Mammary microvascular endothelial cell (primary cell): ENCODE results near the genes ARL17B, TBKBP1 and MRPL10.

- RAMPAGE, long total RNA, result no peak
Measured at GRCh38 chr17:46064236-46065159, 65.4 kb downstream of the STH start.

GRCh38 chr17:46163595-46164494 is 29.4 kb downstream of the KANSL1 start:
- RAMPAGE, long total RNA, result no peak

GRCh38 chr17:46169563-46169829 is 23.7 kb downstream of the KANSL1 start:
- RAMPAGE, long total RNA, result no peak

DNA sequence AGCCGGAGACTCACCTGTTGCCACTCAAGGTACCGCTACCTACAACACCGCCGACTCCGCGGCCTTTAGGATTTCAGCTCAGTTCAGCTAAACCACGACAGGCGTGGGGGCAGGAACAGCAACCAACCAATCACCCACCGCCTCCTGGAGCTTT is at the start of gene ARL17B:
TSS of gene ARL17B (minus strand) at position 105 of the 154 bp plus-strand sequence.
- RAMPAGE, long total RNA, result no peak

GRCh38 chr17:46361816-46362356 is 320 bp upstream of the ARL17B start:
- RAMPAGE, long total RNA, result no peak

DNA sequence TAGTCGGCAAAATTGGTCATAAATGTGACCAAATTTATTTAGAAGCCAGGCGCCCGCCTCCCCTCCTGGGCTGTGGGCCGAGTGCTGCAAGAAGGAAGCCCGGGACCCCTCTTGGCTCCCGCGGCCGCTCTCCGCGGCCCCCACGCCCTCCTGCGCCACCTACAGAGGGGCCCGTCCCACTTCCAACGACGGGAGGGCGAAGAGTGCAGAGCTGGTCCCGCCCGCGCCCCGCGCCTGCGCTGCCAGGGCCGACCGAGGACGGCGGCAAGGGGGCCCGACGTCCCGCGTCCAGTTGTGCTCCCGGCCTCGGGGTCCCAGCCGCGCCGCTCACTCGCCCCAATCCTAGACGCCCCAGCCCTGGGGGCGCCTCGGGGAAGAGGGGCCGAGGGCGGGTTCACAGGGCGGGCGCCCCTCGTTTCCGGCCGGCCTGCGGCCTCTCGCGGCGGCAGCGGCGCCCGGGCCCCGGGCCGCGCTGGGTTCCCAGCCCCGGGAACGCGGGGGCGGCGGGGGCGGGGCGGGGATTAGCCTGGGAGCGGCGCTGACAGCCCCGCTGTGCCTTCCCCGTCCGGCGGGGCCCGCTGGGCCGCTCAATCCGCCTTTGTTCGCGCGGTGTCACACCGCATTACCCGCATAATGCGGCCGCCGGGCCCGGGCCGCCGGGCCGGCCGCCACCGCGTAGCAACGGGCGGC is 47.3 kb downstream of the WNT3 start:
- RAMPAGE, long total RNA, result no peak

DNA sequence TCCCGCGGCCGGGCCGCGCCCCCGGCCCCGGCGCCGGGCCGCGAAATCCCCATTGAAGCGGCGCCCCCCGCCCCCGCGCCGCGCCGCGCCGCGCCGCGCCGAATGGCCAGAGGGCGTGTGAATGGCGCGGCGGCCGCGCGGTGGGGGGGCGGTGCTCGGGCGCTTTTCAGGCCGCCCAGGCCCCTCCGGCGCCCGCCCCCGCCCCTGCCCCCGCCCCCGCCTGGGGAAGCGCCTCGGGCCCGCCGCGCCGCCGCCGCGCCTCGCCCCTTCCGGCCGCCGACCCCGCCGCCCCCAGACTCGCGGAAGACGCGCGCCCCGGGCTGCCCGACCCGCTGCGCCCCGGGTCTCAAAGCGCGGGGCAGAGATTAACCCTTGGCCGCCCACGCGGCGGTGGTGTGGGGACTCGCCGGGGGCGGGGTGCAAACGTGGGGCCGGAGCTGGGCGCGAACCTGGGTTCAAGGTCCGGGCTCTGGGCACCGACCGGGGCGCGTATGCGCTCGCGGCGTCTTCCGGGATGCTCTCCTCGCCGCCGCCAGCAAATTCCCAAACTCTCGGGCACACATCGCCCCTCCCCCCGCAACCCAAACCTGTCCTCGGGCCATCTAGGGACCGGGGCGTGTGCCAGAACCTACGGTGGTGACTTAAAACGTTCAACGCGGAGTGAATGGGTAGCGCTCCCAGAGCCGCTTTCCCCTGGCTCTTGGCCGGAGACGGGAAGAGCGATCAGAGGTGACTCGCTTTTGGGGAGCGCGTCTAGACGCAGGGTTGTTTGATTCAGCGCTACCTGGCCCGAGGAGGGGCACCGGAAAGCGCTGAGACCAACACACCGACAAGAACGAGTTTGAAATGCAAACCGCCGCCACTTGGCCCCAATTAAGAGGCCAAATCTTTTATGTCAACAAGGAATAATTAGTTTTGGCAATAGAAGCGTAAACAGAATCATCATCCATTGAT is 46.5 kb downstream of the WNT3 start:
- RAMPAGE, long total RNA, result no peak

DNA sequence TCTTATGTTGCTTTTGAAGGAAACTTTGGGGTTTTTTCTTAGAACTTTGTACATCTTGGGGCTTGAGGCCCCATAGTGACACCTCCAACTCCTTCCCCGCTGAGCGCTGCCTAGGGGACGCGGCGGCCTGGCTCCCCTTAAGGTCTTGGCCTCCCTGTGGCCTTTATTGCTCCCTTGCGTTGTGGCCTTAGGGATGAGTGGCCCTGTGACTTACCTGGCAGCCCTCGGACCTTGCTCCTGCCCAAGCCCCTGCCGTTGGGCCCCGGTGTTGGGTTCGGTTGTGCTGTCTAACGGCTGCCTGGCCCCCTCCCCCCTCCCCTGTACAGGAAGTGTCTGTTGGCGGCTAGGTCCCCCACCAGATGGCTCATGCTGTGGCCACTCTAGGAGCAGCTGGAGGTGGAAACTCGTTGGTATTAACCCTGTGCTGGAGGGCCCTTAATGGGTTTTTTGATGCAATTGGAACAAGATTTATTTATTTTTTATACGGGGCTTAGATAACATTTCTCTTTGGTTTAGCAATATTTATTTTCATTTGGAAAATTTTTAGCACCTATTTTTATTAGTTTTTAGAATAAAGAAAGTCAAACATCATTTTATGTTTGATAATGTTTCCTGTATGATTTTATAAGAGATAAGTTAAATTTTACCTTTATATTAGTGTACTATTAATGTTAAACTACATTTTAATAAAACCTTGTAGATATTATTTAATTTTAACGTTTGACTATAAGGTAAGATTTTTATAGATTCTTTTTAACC is 88.3 kb upstream of the RPRML start:
- RAMPAGE, long total RNA, result start-site peak on the minus strand centred at position 305 of the sequence, 46 bp wide, 735 and 157 reads in 2 replicates

DNA sequence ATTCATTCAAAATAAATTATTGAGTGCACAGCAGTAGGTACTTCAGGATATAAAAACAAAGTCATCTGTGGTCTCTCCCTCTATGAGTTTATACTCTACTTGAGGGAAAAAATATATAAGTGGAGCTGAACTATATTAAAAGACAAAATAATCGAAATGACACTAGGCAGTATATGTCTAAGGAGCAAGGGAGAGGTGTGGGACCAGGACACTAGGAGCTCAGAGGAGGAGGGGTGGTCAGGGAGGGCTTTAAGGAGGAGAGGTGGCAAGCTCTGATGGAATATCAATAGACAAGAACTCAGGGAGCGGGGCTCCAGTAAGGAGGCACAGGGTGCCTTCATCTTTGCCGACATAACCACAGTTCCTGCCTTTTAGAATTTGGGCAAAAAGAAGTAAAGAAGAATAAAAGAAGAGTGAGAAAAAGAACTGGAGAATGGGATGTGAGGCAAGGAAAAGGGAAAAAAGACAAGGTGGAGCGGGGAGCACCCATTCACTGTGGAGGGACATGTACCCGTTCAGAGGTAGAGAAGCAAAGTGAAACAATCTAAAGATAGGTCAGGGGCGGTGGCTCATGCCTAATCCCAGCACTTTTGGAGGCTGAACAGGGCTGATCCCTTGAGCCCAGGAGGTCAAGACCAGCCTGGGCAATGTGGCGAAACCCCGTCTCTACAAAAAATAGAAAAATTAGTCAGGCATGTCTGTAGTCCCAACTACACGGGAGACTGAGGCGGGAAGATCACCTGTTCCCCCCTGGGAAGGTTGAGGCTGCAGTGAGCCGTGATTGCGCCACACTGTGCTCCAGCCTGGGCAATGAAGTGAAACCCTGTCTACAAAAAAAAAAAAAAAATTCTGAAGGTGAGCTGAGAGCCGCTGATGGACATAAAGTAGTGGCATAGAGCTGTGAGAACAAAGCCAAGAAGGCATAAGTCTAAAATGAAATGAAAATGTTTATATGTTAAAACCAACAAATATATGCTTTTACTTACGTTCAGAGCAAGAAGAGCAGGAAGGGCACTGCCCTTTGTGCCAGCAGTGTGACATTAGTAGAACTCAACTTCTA is 21.6 kb downstream of the MYL4 start:
- RAMPAGE, long total RNA, result no peak

DNA sequence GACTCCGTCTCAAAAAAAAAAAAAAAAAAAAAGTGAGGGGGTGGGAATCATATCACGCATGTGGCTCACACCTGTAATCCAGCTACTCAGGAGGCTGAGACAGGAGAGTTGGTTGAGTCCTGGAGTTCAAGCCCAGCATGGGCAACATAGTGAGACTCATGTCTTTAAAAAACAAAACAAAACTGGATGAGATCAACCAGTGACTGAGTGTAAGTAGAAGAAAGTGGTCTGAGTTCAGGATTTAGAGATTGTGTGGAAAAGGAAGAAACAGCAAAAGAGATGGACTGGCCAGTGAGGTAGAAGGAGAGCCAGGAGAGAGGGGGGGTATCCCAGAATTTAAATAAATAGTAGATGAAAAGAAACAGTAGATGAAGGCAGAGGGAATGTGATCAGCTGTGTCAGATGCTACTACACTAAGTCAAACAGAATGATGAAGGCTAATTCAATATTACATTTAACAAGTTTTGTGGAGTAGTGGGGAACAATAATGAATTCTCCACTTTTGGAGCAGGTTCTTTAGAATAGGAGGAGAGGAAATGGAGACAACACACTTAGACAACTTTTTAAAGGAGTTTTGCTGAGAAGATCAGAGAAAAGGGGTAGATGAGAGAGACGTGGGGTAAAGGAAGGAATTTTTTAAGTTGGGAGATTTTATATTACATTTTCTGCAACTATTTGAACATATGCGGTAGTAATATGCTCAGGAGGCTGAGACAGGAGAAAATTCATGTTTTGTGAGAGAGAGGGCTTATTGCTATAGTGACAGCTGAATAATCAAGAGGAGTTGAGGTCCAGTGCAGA is 41.1 kb upstream of the KPNB1 start:
- RAMPAGE, long total RNA, result no peak

GRCh38 chr17:47686669-47687656 is 7.0 kb upstream of the TBKBP1 start:
- RAMPAGE, long total RNA, result no peak

DNA sequence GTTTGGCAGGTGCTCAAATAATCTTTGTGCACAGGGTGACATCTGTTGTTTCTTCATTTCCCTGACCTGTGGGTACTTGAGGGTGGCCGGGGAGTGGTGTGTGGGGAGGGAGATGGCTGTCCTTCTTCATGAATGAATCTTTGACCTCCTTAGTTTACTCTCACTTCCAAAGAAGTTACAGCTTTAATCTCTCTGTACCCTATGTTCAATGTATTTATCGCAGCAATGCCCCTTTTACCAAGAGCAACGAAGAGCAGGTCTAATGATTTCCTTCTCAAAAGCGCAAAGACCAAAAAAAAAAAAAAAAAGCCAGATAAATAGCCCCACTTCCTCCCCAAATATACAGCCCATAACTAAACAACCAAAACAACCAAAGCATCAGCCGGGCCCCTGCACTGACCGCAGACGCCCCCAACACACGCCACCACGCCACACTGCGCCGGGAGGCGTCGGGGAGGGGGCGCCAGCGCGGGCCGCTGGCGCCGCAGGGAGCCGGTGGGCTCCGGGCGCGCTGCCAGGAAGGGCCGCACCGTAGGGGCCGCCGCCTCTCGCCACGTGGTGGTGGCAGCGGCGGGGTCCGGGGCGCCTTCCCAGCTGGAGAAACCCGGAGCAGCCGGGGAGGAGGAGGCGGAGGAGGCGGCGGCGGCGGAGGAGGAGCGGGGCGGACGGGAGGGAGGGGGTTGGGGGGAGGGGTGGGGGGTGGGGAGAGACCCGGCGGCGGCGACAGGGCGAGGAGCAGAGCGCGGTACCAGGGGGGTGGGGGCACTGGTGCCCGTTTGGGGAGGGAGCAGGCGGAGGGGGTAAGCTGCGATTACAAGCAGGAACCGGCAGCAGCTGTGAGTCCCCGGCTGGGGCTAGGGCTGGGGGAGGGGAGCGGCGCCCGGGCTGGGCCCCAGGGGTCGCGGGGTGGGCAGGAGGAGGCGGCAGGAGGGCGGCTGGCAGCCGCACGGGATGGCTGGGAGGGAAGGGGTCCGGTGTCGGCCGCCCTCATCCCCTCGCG is at the start of gene TBKBP1:
TSS of gene TBKBP1 (plus strand) at position 803 of the 1,000 bp plus-strand sequence.
- RAMPAGE, long total RNA, result no peak

DNA sequence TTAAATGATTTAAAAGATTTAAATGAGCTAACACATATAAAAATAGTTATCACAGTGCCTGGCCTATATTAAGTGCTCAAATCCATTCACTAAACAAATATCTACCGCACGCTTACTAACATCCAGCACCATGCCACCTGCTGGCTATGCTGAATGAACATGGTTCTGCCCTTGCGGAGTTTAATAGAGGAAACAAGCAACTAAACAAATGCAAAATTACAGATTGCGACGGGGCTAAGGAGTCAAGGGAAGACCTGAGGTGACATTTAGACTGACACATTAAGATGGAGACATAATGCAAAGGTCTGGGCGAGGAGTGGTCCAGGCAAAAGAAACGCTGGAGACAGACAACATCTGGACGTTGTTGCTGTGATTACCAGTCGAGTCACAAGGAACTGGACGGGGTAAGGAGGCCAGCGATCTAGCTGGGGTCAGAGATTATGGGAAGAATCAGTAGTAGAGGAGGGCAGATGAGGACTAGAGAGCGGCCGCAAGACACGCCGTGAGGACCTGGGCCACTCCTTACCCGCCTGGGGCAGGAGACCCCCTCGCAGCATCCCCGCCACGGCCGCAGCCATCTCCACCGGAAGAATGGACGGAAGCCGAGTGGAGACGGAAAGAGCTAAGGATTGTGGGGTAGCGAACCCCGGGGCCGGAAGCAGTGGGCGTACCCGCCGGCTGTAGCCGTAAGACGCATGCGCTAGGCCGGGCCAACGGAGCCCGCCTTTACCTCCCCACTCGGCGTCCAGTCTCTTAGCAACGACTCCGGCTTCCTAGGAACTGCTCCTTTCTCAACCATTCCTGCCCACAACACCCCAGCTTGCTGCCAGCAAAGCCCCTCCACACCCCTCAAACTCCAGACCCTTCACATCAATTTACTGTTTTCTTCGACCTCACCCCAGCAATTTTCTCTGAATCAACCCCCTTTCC is at the start of gene MRPL10:
TSS of gene MRPL10 (minus strand) at position 608 of the 930 bp plus-strand sequence.
- RAMPAGE, long total RNA, result start-site peak on the minus strand centred at position 593 of the sequence, 16 bp wide, 135 and 91 reads in 2 replicates

GRCh38 chr17:47844096-47844722 is 3.1 kb upstream of the SCRN2 start:
- RAMPAGE, long total RNA, result no peak

DNA sequence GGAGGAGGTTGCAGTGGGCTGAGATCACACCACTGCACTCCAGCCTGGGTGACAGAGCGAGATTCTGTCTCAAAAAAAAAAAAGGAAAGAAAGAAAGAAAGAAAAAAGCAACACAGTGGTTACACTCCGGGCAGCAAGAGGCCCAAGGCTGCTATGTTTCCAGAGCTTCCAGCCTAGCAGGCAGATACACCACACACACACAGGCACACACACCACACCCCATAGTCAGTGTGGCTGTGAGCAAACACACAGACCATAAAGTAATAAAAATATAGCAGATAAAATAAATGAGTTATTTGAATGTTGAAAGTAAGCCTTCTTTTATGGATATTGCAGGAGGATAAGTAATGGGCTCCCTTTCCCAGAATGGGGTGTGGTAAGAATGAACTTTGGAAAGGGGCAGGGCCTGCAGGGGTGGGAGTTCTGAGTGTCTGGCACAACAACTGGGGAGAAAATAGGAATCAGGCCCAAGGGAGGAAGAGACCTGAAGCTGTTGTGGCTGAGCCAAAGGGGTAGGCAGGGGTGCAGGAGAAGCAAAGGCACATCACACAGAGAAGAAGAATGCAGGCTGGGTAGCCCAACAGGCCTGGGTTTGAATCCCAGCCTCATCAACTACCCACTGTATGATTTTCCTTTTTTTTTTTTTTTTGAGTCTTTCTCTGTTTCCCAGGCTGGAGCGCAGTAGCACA is 4.8 kb upstream of the CDK5RAP3 start:
- RAMPAGE, long total RNA, result no peak

- RAMPAGE, long total RNA, result no peak
Measured at GRCh38 chr17:48002218-48003021, 31.5 kb downstream of the CDK5RAP3 start.

DNA sequence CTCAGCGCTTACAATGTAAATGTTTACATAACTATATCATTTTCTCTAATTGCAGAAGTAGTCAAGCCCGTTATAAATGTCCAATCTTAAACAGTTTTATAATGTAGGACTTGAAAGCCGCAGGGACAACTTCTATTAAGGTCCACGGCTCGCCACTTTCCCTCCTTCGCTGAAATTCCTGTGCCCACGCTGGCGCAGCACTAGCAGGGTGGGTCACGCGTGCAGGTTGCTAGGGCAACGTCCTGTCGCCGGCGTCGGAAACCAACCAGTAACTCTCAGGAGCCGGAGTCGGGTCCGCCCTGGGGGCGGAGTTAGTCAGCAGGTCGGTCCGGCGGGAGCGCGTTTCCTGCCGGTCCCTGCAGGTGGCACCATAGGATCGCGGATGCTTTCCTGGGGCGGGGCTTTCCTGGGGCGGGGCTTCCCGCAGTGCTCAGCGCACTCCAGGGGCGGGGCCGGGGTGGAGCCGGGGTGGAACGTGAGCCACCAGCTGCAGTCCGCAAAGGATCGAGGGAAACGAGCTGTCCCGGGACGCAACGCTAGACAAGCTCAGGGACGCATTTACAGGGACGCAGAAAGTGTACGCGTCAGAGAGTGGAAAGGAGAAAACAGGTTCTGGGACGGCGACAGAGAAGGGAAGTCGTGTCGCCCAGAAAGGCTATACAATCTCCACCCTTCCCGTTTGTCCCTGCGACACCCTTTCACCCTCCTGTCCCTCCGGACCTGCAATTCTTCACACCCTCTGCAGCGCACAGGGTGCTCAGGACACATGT is 12.5 kb downstream of the COPZ2 start:
- RAMPAGE, long total RNA, result no peak

DNA sequence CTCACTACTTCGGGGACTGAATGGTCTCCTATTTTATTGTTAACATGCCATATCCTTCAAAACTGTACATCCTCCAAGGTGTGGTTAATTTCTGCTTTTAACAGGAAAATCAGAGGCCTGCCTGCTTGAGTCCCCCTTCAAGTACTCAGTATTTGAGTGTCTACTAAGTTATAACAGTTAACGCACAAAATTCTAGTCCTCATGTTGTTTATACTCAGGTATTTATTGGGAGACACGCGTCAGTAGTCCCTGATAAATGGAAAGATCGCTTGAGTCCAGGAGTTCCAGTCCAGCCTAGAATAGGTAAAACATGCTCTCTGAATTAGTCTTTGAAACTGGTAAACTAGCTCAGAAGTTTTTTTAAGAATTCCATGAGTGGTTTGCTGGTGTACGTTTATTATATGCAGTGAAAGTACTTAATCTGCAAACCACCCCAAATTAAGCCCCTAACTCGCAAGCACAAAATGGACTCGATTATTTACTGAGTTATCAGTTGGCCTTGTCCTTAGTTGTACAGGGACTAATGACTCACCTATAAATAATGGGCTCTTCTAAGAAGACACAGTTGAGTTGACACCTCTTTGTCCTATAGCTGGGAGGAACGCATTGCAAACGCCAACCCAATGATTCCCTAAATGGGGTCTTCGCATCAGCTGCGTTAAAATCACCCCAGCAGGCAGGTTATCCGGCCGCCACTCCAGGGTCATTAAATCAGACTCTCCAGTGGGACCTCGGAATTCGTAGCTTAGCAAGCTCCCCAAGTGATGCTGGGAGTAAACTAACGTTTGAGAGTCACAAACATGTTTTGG is 1.3 kb upstream of the NFE2L1 start:
- RAMPAGE, long total RNA, result no peak

DNA sequence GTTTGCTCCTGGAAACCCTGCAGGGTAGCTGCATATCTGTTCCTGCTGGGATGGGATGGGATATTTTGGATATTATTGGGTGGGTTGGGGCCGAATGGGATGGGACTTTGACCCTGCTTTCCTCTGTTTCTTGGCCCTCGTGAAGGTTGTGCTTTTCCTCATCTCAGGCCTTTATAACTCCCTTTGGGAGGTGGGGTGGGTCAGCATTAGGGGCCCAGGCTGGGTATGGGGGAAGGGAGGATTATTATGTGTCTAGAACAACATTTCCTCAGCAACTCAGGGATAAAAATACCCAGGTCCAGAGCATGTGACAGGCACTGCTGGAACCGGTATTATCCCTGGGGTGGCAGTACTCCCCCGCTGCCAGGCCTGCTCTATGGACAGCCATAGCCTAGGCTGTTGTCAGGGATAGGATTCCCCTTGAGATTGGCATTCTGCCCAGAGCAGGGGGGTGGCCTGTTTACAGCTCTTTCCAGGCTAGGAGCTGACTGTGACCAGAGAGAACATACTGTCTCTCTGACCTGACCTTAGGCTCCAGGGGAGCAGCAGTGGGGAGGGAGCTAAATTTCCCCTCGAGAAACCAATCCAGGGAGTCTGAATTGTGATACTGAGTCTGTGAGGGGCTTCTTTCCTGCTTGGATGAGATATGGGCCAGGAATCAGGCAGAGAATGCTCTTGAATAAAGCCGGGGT is 5.1 kb downstream of the NFE2L1 start:
- RAMPAGE, long total RNA, result no peak

DNA sequence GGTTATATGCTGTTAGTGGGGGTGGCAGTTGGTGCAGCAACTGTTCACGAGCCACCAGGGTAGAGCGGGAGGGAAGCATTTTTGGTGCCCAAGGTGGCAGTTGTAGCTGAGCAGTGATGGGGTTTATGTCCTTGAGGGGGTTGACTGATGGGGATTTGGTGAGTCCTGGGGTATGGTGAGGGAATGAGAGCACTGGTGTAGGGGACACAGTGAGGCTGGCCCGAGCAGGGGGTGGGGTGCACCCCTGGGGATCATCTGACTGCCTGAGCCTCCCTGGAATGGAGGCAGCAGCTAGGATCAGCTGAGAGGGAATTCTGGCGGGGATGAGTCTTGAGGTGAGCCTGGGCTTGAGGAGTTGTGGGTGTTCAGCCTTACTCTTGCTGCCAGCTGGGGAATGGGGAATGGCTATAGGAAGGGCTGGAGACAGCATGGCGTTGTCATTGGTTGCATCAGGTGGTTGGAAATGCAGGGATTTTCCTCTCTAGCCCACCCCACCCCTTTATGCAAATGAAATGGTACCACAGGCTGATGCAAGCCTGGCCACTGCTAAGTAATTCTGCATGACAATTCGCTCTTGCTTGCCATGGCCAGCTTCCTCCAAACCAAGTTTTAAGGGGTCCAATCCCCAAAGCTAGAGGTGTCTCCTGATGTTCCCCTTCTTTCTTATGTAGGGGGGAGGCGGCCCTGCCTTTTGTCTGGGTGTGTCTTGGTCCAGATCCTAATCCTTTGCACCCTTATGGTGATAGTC is 7.4 kb downstream of the NFE2L1 start:
- RAMPAGE, long total RNA, result no peak